Measurements from ENCODE around the genes THEGL and ADGRL3.

- RRBS: no CpG with 5 or more reads among the region's 13 CpGs
Measured at GRCh38 chr4:54154276-54154692, 54.3 kb downstream of the GSX2 start.

DNA sequence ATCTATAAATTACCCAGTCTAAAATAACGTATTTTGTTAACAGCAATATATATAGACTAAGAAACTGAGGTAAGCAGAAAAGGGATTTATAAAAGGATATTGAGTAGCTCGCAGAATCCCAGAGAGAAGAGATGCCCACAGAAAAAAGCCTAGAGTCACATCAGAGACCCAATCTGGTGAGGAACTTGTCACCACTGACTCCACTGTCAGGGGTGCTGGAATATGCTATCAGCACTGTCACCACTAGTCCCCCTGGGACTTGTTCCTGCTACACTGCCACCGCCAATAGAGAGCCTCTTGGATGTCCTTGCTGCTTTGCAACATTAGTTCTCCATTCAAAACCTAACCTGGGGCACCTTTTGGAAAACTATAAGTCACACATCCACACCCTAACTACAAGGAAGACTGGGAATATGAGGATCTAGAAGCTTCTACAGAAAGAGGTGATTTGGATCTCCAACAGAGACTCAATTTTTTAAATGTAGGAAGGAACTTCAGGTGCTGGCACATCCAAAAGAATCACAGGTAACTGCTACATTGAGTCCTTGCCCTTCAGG, 125.1 kb downstream of the KDR start:
- RRBS: no CpG with 5 or more reads among the region's 3 CpGs

- RRBS: no CpG with 5 or more reads among the region's 12 CpGs
Measured at GRCh38 chr4:55078838-55079548, 46.4 kb downstream of the KDR start.

DNA sequence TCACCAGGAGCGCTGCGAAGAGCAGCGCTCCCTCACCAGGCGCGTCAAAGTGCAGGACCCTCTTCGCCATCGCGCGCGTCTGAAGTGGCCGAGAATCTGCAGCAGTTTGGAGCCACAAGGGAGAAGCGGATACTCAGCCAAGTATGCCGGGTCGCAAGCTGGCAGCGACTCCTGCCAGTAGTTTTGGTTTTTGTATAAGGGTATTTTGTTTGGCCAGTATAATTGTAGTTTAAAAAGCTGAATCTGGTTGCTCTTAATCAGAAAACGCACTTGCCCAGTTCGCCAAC, 462 bp upstream of the KDR start:
- RRBS: no CpG with 5 or more reads among the region's 17 CpGs

DNA sequence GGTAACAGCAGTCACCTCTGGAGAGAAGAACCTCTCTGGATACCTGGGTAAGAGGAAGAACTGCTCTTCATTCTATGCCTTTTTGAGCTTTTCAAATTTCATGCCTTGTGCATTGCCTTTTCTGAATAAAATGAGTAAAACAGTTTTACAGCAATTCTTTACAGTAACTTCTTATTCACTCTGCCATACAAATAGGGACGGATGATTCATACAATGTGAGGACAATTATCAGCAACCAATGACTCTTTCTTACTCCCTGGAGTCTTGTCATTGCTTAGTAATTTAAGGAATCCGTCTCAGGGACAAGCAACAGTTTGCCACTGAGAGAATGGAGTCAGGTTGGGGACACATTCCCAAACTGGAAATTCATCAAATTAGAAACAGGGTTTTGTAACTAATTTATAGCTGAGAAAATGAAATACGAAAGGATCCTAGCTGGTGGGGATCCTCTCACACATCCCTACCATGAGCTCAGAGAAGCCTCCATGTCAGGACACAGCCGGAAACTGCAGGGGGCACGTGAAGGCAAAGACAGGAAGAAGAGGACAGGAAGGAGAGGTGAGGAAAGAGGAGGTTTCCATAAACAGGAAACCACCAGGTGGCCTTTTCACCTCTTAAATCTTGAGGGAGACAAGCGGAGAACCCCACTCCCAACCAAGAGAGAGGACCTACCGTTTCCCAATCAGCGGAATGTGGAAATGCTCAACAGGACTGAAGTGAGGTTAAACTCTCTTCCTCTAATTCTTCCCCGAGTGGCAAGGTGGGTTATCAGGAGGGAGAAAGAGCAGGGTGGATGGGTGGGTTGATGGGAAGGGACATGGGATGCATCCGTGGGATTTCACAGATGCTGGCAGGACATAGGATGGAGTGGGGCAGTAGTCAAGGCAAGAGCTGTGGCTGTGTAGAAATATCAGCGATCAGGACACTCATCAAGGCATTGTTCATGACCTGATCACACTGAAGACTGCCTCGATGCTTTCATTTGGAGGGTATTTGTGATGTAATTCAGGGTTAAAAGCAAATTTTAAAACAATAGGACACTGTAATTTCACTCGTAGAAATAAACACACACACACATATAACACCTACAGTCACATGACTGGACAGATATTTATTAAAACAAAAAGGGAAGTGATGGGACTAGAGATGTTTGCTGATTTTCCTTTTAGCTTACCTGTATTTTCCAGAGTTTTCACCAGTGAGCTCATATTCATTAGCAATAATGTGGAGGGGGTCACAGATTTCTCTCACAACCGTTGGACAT, 50.7 kb upstream of the KDR start:
- RRBS: no CpG with 5 or more reads among the region's 14 CpGs

GRCh38 chr4:55303607-55304150, 42.4 kb upstream of the SRD5A3 start:
- RRBS: no CpG with 5 or more reads among the region's 4 CpGs

- RRBS: no CpG with 5 or more reads among the region's 9 CpGs
Measured at GRCh38 chr4:55547362-55547662, 603 bp upstream of the CLOCK start.

GRCh38 chr4:55851881-55852395, 1.5 kb upstream of the EXOC1 start:
- RRBS: no CpG with 5 or more reads among the region's 6 CpGs

DNA sequence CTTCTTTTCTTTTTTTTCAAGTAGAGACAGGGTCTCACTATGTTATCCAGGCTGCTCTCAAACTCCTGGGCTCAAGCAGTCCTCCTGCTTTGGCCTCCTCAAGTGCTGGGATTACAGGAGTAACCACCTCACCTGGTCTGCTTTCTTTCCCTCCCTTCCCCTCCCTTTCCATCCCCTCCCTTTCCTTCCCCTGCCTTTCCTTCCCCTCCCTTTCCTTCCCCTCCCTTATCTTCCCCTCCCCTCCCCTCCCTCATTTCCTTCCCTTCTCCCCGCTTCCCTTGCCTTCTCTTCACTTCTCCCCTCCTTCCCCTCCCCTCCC, 169.1 kb downstream of the AASDH start:
- RRBS: no CpG with 5 or more reads among the region's 1 CpG

DNA sequence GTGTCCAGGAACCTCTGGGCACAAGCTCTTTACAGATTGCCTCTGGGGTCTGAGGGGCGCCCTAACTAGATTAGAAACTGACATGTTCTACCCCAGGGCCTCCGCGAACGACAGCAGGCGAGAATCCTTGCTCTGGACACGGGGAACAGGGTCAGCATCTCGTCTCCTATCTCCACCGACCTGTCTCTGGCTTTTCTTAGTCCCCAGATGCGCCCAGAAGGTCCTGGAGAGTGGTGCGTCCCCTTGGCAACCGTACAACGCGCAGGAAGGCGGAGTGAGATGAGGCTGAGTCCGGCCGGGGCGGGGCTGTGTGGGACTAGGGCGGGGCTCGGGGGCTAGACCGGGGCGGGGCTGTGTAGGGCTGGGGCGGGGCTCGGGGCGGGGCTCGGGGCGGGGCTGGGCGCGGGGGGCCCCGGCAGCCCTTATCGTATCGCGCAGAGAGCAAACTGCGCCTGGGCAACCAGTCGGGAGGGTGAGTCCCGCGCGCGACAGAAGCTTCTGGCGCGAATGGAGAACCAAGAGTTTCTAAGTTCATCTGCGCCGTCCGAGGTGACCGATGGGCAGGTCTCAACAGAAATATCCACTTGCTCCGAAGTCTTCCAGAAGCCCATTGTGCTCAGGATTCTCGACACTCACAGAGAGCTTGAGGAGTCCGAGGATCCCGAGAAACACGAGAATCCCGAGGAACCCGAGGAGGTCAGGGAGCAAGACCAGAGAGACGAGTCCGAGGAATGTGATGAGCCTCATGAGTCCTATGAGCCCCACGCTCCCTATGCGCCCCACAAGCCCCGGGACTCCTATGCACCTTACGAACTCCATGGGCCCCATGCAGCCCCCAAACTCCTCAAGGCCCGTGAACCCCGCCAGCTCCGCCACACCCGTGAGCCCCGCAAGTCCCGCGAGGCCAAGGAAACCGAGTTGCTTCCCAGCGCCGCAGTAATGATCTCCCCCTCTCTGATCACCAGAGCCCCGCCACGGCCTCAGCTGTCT, at the start of gene THEGL:
Gene THEGL (plus strand): TSS at position 437 of the 990 bp plus-strand sequence.
- RRBS: 4% methylated on average over 14 of the region's 69 CpGs

DNA sequence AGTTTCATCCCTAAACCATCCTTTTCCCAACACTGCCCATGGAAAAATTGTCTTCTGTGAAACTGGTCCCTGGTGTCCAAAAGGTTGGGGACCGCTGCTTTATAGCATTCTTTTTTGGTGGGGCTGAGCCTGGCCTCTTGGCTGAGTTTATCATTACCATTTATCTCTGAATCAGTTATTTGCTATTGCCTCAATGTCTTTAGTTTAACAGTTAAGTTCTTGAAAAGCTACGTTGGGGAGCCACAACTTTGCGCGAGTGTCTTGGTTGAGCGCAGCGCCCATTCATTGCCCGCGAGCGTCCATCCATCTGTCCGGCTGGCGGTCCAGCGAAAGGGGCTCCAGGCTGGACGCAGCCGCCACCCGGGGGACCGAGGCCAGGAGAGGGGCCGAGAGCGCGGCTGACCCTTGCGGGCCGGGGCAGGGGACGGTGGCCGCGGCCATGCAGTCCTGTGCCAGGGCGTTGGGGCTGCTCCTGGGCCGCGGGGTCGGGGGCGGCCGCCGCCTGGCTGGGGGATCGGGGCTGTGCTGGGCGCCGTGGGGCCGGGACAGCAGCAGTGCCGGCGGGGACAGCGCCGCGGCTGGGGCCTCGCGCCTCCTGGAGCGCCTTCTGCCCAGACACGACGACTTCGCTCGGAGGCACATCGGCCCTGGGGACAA, 61.9 kb downstream of the THEGL start:
- RRBS: 59% methylated on average over 6 of the region's 48 CpGs

GRCh38 chr4:56653252-56653912, 27.7 kb downstream of the HOPX start:
- RRBS: no CpG with 5 or more reads among the region's 1 CpG

GRCh38 chr4:56755901-56756428, 65.5 kb downstream of the SPINK2 start:
- RRBS: no CpG with 5 or more reads among the region's 7 CpGs

DNA sequence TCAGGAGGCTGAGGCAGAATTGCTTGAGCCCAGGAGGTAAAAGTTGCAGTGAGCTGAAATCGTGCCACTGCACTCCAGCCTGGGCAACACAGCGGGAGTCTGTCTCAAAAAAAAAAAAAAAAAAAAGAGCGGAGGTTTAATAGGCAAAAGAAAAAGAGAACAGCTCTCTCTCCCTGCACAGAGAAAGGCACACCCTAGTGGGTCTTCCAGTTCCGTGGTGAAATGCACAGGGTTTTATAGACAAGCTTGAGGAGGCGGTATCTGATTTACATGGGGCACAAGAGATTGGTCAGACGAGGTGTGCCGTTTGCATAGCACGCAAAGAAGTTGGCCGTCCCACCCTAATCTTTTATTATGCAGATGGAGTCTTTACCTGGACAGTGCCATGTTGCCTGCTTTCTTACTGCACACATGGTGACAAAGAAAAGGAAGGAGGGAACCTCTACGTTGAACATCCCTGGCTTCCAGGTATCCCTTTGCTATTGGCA, 33.5 kb upstream of the REST start:
- RRBS: no CpG with 5 or more reads among the region's 10 CpGs

- RRBS: 2% methylated on average over 56 of the region's 115 CpGs
Measured at GRCh38 chr4:56908397-56909478, 1.0 kb downstream of the REST start.

DNA sequence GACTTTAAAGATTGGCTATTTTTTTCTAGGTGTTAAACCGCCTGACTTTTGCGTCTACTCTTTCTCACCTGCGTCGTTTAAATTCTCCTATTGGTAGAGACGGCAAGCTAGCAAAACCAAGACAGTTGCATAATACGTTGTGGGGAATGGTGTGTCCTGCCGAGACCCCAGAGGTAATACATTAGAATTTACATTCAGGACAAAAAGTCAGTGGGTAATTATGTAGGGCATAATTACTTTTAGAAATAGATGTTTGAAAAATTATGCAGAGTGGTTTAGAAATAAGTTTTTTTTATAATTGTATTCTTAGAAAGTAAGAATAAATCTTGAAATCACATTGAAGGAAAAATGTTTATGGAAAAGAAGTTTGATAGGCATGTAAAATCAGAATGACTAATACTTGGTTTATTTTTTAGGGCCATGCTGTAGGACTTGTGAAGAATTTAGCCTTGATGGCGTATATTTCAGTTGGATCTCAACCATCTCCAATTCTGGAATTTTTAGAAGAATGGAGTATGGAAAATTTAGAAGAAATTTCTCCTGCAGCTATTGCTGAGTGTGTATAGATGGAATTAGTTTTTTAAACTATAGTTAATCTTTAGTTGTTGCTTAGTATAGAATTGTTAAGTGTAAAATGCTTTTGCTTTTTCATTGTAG, 31.8 kb downstream of the POLR2B start:
- RRBS: no CpG with 5 or more reads among the region's 8 CpGs

DNA sequence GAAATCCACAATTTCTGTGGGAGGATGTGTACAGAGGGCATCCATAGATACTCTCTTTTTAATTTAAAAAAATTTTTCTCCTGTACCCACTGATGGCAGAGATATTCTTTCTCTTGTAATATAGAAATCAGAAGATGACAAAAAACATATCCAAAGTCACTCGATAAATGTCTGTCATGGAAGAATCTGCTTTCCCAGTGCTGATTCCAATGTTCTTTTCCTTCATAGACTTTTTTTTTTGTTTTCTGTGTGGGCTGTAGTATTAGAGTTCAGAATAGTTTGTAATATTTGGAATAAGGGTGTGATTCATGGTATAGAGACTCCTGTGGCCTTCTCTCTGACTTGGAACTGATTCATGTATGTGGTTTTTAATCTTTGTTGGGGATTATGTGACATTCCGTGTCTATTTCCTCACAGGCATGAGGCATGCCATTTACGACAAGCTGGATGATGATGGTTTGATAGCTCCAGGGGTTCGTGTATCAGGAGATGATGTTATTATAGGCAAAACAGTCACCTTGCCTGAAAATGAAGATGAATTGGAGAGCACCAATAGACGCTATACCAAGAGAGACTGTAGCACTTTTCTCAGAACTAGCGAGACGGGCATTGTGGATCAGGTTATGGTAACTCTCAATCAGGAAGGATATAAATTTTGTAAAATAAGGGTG, 44.4 kb downstream of the POLR2B start:
- RRBS: no CpG with 5 or more reads among the region's 7 CpGs

GRCh38 chr4:57080597-57081208, 29.5 kb downstream of the IGFBP7 start:
- RRBS: no CpG with 5 or more reads among the region's 5 CpGs

GRCh38 chr4:57101858-57102834, 8.0 kb downstream of the IGFBP7 start:
- RRBS: no CpG with 5 or more reads among the region's 6 CpGs

GRCh38 chr4:61200243-61200816, at the start of gene ADGRL3:
Gene ADGRL3, plus strand, starts transcription at chr4:61200326.
- RRBS: 1% methylated on average over 20 of the region's 71 CpGs

Measured in brain (tissue), 1 donor.